Endometrial microvascular endothelial cells (primary cell): ENCODE data around the gene LBHD2.

GRCh38 chr14:102011847-102012283 is 47.5 kb downstream of the DYNC1H1 start:
- RAMPAGE, long total RNA = no peak

DNA sequence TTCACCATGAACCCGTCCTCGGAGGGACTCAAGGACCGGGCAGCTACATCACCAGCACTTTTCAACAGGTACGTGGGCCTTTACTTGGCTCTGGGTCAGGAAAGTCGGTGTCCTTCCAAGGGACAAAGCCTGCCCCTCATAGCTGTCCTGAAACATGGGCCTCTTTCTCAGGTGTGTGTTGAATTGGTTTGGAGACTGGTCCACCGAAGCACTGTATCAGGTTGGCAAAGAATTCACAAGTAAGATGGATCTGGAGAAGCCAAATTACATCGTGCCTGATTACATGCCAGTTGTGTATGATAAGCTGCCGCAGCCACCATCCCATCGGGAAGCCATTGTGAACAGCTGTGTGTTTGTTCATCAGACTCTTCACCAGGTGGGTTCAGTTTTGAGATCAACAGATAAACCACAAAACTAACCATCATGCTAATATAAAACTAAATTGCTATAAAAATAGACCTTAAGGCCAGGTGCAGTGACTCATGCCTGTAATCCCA is 59.0 kb downstream of the HSP90AA1 start:
- RAMPAGE, long total RNA = no peak

- RAMPAGE, long total RNA = no peak
These were observed 47.4 kb downstream of the HSP90AA1 start for GRCh38 chr14:102039296-102040000.

- RAMPAGE, long total RNA = no peak
These were observed 38.4 kb downstream of the HSP90AA1 start for GRCh38 chr14:102048346-102048918.

DNA sequence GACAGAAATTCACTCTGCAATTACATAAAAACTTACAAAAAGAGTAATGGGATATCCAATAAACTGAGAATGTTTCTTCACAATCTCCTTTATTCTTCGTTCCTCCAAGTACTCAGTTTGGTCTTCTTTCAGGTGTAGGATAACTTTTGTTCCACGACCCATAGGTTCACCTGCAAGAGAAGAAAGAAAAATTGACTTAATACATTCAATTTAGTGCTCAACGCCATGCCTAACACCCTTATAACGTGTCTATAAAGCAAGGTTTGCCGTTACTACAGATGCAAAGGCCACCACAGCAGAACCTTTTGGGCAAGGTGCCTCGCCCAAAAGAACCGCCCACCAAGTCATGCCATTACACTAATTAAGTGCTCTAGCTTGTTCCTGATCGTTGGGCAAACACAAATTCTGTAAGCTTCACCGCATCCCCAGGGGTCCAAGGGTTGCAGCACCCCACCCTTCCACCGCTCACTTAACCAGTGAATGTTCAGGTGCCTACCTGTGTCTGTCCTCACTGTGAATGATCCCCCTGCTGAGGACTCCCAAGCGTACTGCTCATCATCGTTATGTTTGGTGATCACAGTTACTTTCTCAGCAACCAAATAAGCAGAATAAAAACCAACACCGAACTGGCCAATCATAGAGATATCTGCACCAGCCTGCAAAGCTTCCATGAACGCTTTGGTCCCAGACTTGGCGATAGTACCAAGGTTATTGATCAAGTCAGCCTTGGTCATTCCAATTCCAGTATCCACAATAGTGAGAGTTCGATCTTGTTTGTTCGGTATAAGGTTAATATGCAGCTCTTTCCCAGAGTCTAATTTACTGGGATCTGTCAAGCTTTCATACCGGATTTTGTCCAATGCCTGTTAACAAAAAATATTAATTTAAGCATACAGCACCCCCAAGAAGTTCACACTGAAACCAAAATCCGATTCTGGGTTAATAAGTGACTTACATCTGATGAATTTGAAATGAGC is 1.3 kb downstream of the HSP90AA1 start:
- RAMPAGE, long total RNA = start-site peak on the minus strand centred at position 628 of the sequence, 250 bp wide, 418 and 444 reads in 2 replicates

- RAMPAGE, long total RNA = start-site peak on the minus strand at chr14:102086219-102086313, 46 and 117 reads in 2 replicates
These were observed 594 bp downstream of the HSP90AA1 start for GRCh38 chr14:102086239-102086660.

GRCh38 chr14:102154859-102155575 is 15.3 kb downstream of the WDR20 start:
- RAMPAGE, long total RNA = no peak

DNA sequence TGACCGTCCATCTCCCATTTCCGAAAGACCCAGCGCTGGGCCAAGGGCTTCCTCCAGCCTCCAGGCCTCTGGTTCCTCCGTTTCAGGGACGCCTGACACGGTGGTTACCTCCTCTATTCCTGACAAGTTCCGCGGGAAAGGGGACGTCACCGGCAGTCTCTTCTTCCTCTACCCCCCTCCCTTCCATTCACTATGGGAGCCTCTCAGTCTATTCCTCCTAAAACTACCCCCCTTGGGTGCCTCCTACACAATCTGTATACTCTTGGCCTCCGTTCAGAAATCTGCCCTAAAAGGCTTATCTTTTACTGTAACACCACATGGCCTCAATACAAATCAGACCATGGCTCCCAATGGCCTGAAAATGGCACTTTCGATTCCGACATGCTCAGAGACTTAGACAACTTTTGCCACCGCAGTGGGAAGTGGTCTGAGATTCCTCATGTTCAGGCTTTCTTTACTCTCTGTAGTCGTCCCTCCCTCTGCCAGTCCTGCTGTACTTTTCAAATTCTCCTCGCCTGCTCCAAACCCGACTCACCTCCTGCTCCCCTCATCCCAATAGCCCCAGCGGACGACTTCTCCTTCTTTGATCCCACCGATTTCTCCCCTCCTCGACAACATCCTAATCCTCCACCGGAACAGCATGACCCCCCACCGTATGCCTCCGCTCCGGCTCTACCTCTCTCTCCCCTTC is 70.4 kb downstream of the MOK start:
- RAMPAGE, long total RNA = no peak

GRCh38 chr14:102246116-102246315 is 58.9 kb downstream of the MOK start:
- RAMPAGE, long total RNA = no peak

GRCh38 chr14:102362457-102362773 is 275 bp downstream of the CINP start:
- RAMPAGE, long total RNA = no peak

GRCh38 chr14:102437924-102438547 is 71.5 kb downstream of the ANKRD9 start:
- RAMPAGE, long total RNA = no peak

- RAMPAGE, long total RNA = no peak
These were observed 58.7 kb downstream of the ANKRD9 start for GRCh38 chr14:102450809-102451431.

GRCh38 chr14:102508751-102509414 is 693 bp downstream of the ANKRD9 start:
- RAMPAGE, long total RNA = no peak

DNA sequence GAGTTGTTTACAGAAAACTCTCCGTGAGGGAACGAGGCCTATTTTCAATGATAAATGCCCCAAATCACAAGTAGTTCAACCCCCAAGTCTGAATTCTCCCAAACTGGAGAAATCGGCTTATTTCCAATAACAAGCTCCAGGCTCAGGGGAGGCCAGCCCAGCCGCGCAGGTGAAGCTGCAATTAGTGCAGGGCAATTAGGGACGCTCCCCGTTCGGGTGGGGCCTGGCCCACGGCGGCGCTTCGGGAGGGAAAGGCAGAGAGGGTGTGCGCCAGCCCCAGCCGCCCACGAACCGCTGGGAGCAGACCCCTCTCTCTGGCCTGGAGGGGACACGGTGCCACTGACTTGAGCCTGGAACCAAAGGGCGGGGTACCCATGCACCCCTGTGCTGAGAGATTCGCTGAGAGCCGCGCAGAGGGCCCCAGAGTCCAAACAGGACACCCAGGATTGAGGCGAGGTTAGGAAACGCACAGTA is 14.2 kb upstream of the ANKRD9 start:
- RAMPAGE, long total RNA = no peak

GRCh38 chr14:102616765-102617102 is 24.3 kb downstream of the RCOR1 start:
- RAMPAGE, long total RNA = no peak

GRCh38 chr14:102900684-102901674 is 21.5 kb upstream of the AMN start:
- RAMPAGE, long total RNA = no peak

DNA sequence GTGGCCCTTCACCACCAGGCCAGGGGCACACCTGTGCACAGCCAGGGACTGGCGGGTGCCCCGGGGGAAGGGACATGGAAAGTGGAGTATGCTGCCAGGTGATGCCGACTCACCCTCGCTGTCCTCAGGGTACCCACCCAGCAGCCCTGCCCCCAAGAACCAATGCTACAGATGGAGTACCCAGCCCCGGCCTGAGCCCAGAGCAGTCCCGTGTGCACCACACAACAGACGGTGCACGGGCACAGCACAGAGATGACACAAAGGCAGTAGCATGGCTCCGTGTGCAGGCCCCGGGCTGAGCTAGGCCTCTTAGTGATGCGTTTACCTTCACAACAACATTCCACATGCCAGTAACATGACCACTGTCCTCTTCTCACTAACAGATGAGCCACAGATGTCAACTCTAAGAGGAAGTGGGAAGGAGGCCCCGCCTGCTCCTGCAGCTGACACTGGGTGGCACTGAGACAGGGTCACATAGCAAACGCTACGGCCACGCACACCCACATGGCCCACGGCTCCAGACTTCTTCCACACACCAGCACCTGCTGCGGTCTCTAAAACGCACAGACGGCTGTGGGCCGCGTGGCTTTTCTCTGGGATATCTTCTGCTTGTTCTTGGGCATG is 26.5 kb downstream of the AMN start:
- RAMPAGE, long total RNA = no peak

DNA sequence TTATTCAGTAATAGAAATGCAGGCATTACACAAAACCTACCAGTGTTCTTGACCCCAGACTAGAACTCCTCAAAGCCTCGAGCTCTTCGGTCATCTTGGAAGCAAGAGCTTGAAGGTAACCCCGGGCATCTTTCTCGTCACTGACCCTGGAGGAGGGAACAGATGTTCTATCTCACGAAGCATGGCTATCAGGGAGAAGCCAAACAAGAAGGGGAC is 43.7 kb downstream of the AMN start:
- RAMPAGE, long total RNA = no peak

DNA sequence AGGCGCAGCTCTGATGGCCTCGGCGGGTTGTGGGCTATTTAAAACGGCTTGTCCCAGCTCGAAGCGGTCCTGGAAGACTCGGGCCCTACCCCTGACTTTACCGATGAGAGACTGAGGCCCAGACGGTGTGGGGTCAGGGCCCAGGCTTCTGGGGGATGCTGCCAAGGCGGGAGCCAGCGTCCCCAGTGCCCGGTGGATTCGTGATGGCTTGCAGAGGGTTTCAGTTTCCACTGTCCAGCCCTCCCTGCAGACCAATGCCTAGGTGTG is 654 bp upstream of the CDC42BPB start:
- RAMPAGE, long total RNA = no peak

DNA sequence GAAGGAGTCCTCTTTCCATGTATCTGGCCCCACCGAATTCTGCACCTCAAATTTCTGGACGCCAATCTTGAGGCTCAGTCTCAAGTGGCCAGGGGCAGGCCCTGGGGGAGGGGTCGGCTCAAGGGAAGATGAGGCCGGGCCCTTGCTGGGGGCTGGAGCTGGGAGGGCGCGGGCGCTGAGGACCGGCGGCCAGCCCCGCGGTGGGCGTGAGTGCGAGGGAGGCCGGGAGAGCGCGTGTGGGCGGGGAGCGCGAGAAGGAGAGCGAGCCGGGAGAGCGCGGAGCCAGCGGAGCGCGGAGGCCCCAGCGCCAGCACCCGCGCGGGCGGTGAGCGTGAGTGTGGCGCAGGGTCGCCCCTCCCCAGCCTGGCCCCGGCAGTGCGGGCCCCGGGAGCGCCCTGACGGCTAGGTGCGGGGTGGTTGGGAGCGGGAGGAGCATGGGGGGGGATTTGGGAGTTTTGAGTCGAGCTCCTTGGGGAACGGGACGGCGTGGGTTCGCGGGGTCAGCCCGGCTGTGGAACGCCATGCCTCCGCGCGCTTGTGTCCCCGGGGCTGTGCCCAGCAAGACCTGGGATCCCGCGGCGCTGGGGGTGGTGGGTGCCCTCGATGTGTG is at the start of gene LBHD2:
TSS of gene LBHD2 (plus strand) at position 269 of the 610 bp plus-strand sequence.
- RAMPAGE, long total RNA = no peak